Paraaortic lymph node (tissue), 1 donor: ENCODE data around the genes SPATA46 and LRRC52.

DNA sequence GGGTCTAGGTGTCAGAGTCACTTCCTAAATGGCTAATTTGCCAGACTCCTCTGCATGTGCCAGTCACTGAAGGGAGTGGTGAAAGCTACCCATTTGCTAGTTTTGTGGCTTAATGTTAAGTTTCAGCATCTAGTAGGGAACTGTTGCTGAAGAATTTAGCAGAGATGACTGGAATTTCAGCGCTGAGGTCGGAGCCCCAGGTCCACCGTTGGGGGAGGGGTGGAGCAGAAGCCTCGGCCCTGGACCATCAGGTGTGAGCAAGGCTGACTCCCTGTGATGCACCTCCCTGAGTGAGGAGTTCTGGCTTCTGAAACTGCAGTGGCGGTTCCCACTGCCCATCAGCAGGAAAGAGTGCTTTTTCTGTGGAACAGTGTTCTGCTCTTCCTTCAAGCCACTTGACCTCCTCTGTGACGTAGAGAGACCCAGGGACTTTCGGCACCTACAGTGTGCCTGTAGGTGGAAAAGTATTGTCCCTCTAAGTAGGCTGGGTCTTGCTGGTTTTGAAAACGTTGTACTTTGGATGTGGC is 1.3 kb downstream of the NOS1AP start:
- PRO-cap: no peak

- PRO-cap: no peak
These were observed 120.0 kb downstream of the NOS1AP start for GRCh38 chr1:162189185-162190111.

- PRO-cap: no peak
These were observed 9.7 kb downstream of the SPATA46 start for GRCh38 chr1:162366671-162367617.

DNA sequence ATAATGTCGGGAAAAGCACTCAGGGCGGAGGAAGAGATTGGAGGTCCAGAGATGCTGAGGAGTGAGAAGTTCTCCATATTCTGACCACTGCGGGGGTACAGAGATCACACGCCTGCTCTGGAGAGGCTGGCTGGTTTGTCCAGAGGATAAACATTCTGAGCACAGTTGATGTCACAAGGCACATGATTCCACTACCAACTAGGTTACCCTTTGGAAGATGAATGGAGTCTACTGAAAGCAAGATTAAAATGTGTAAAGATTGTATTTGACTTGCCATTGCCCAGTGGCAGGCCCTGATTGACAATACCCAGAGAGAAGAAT is at the start of gene SPATA46:
TSS of gene SPATA46 (minus strand) at position 141 of the 321 bp plus-strand sequence.
- PRO-cap: no peak

GRCh38 chr1:162500592-162501271 is 3.1 kb downstream of the UHMK1 start:
- PRO-cap: no peak

- PRO-cap: no peak
These were observed 55.4 kb downstream of the DDR2 start for GRCh38 chr1:162687496-162688282.

GRCh38 chr1:162732602-162733371 is 57.7 kb upstream of the HSD17B7 start:
- PRO-cap: no peak

DNA sequence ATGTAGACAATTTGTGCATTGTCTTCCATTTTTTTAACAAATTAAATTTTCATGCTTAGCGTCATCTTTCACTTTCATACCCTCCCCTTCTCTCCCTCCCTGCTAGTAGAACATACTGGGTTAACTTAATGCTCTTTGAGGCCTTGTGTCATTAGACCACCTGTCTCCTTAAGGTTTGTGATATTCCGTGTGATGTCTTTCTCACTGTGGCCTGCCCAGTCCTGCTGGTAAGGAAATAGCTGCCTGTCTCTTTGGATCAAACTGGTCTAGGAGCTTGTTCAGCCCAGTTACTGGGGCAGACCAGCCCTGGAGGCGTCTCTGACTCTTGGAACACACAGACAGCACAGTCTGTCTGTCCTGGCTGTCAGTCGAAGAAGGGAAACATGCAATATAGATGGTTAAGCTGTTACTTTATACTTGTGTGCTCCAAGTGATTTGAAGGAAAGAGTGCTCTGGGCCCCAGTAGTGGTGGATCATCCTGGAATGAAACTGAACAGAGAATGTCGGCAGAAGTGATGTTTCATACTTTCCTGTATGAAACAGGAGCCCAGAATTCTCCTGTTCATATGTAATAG is 20.4 kb downstream of the PBX1 start:
- PRO-cap: no peak

GRCh38 chr1:164591974-164592684 is 33.1 kb downstream of the PBX1 start:
- PRO-cap: no peak

GRCh38 chr1:164599288-164599946 is 40.4 kb downstream of the PBX1 start:
- PRO-cap: no peak

DNA sequence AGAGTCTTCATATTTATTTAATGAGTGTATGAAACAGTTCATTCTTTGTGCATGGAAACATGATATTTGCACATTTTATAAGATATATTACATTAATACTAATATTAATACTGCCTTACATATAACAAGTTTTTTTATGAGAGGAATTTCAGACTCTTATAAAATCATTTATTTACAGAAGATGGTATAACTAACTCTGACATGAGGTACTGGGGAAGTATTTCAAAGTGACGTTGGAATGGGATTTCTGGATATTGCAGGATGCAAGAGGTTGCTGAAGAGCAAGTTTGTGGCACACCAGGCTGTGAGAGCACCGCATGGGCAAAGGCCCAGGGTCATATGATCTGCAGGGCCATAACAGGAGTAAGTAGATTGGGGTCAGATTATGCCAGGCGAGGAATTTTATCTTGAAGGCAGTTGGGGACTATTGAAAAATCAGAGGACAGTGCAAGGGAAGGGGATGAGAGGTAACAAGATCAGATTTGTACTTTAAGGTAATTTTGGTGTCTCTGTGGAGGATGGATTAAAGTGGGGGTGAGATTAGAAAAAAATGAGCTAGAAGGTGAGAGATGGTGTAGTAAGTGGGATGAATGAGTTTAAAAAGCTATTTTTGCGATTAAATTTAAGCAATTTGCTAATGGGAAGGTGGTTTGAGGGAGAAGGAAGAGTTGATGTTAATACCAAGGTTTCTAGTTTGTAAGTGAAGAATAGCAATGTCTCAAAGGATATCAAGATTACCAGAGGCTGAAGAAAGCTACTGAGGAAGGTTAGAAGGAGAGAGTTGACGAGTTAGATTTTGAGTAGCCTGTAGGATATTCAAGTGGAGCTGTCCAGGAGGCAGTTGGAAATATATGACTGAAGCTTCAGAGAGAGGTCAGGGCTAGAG is 48.0 kb downstream of the PBX1 start:
- PRO-cap: no peak

DNA sequence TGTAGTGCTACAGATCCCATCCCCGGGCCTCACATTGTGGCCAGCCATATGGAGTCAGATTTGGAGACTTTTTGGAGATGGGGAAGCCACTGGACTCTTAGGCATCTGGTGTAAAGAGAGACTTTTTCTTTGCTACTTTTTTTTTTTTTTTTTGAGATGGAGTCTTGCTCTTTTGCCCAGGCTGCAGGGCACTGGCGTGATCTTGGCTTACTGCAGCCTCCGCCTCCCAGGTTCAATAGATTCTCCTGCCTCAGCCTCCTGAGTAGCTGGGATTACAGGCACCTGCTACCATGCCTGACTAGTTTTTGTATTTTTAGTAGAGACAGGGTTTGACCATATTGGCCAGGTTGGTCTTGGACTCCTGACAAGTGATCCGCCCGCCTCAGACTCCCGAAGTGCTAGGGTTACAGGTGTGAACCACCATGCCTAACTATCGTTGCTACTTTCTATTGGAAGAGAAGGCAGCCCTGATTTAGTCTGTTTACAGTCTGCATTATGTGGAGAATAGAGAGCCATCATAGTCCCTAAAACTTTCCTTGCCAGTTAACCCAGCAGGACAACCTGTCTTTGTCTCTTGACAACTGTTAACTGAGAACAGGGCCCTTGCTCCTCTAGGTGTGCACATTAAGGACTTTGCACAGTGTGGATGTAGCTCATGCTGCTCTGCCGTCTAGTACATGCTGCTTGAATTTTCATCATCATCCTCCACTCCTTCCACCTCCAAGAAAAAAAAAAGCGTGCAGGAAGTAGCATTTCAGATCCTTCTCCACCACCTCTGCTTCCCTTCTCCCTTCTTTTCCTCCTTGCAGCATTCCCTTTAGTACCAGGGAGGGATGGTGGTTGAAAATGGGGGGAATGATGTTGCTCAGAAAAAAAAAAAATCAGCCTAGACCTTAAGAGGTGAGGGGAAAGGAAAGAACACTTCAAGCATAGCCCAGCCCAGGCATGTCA is 91.4 kb downstream of the PBX1 start:
- PRO-cap: no peak

- PRO-cap: no peak
These were observed 114.7 kb downstream of the PBX1 start for GRCh38 chr1:164673637-164674149.

DNA sequence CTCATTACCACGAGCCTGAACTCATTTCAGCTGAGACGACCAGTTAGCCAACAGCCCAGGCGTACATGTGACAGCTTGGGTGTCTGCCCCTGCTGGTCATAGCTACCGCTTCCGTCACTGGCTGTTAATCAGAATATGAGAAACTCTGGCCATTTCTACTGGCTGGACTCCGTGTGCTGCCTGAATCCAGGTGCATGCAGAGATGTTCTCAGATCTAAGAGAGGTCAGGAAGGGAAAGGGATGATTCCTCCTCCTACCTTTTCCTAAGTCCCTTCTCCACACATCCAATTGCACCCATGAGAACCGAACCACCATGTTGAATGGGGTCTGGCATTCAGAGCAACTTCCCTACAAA is 144.5 kb downstream of the PBX1 start:
- PRO-cap: no peak

DNA sequence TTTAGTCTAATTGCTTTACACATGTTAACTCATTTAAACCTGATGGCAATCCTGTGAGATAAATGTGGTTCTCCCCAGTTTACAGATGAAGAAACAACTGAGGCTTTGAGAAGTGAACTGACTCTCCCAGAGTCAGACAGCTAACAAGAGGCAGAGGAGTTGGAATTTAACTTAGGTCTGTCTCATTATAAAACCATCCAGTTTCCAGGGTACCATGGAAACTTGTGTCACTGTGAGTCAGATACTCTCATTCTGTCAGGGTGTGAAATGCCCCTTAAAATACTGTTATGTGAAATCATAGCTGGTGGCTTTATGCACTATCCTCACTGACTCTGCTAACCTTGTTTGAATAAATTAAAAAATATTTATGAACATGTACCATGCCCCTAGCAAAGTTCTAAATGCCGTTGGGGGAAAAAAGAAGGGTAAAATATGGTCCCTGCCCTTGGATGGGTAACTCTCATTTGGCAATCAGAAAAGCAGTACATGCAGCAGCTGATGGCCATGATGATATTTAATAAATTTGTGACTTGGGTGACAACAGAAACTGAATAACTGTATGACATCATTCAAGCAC is 206.7 kb downstream of the PBX1 start:
- PRO-cap: no peak

- PRO-cap: no peak
These were observed 235.3 kb downstream of the PBX1 start for GRCh38 chr1:164794158-164794751.

DNA sequence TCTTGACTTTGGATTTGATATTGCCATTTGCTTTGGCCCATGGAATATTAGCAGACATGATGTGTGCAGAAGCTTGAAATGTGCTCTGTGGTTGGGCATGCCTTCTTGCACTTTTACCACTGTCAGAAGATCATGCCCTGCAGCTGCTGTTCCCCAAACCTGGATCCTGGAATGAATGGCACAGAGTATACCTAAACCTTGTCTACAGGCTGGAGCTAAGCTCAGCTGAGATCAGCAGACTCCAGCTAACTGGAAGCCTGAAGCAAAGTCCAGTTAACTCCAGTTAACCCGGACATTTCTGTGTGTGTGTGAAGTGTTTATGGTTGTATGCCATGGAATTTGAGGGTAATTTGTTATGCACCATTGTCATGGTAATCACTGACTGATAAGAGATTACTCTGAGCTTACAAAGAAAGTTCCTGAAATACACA is 107.6 kb downstream of the LMX1A start:
- PRO-cap: no peak

- PRO-cap: no peak
These were observed 36.6 kb upstream of the LMX1A start for GRCh38 chr1:165393156-165393548.

- PRO-cap: no peak
These were observed at the start of gene LRRC52 for GRCh38 chr1:165543713-165544536. LRRC52 (plus strand) TSS chr1:165544000.

DNA sequence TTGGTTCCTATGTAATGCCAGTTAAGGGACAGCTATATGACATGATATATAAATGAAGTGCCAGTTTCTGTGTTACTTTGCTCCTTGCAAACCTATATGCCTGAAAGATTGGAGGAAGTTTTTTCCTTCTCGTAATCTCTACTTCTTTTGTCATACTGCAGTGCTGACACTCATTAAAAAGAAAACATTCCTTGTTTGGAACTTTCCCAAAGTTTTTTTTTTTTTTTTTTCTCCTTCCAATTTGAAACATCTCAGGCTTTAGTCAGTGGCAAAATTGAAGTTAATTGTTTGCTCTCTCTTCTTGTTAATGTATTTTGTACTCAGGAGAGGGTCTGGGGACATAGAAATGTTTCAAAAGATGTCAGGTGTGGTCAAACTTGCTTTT is 2.8 kb downstream of the MGST3 start:
- PRO-cap: no peak